Amniotic epithelial cell (primary cell): Measurements from ENCODE around the genes GIGYF2 and SNORC.

GRCh38 chr2:231348692-231349286, 46.7 kb upstream of the B3GNT7 start:
- RRBS = no CpG with 5 or more reads among the region's 4 CpGs

- RRBS = no CpG with 5 or more reads among the region's 15 CpGs
Observed at GRCh38 chr2:231379516-231380110, 15.9 kb upstream of the B3GNT7 start.

DNA sequence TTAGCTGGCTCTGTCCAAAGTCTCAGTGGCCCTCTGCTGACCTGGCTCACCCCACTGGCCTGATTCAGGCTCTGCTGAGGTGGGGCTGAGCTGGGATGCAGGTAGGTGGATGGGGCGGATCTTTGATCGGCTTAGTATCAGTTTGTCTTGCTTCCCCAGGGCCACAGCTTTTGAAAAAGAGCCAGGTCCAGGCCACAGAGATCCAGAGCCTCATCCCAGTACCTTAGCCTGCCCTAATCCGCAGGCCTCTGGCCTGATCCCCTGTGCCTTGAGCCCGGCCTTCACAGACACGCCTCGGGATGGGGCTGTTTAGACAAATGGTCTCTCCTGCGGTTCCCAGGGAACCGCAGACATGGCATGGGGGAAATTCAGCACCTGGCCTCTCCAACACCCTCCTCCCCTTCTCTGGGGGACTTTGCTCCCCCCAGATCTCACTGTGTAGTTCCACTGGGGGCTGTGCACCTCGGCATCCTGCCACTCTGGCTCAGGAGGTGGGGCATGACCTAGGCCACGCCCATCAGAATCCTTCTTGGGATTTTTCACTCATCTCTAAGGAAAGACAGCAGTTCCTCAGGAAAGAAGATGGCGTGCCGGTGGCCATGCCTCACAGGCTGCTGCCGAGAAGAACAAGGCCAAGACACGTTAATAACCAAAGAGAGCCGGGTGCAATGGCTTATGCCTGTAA, 3.4 kb downstream of the NMUR1 start:
- RRBS = 55% methylated on average over 4 of the region's 15 CpGs

GRCh38 chr2:231620686-231622028, 28.5 kb downstream of the TEX44 start:
- RRBS = no CpG with 5 or more reads among the region's 36 CpGs

DNA sequence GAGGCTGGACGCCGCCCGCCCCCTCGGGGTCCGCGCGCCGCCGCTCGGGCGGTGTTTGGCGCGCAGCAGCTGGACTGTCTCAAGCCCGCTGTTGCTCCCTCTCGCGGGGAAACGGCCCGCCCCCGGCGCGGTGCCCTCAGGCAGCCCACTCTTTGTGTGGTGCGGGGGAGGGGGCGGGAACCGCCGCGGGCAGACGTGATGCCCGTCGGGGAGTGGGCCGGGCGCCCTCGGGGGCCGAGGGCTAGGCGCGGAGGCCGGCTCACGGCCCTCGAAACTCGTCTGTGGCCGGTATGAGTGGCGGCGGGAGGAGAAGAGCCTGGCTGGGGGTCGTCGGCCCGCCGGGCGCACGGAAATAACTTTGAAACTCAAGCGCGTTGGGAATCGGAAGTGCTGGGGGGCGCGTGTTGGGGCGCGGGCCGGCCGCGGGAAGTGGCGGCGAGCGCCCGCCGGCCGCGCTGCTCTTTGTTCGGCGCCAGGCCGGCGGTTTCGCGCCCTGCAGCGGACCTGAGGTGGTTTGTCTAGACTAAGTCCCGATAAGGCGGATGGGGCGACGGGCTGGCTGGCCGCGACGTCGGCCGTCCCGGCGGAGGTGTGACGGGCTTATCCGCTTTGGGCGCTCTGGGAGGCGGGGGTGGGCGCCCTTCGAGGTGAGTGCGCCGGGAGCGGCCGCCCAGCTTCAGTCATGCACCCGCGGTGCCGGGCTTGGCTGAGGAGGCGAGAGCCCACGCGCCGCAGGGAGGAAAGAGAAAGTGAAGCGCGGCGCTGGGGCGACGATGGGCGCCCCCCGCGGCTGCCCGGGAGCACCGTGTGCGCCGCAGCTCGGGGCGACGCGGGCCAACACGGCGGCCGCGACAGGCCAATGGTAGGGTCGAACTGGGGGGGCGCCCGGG, 674 bp downstream of the PTMA start:
- RRBS = 3% methylated on average over 56 of the region's 123 CpGs

DNA sequence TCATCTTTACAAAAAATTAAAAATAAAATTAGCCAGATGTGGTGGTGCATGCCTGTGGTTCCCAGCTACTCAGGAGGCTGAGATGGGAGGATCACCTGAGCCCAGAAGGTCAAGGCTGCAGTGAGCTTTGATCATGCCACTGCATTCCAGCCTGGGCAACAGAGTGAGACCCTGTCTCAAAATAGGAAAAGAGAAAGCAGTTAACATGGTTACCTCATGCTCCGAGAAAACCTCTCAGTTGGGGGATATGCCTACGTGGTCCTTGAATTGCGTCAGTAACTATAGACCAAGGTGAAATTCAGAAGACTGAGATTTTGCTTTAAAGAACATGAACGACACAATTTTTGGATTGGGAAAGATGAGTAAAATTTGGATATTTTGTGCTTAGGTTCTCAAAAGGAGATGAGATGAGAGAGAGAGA, 188.4 kb upstream of the ALPP start:
- RRBS = no CpG with 5 or more reads among the region's 4 CpGs

DNA sequence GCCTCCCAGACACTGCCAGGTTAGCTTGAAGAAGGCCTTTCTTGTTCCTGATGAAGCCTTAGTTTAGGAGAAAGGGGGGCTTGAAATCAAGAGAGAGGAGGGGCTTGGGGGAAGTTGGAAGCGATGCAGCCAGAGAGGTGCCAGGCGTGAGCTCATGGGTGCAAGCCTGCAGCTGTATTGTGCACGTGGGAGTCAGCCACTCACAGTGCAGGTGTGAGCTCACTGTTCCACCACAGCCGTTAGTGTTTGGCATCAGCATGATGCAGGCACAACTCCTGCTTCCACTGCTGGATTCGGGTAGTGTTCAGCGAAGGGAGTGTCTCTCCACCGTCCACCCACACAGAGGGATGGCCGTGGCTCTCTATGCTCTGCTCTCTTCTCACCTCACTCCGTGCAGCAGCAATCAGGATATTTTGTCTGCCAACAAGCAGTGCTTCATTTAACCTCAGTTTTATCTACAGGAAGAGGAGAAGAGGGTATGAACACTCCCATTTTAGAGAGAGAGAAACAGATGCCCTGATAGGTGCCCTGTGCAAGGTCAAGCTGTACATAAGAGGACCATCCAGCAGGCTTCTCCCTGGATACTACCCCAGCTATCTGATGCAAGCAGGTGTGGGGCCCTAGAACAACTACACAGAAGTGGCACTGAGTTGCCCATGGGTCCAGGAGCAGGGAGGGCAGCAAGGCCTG, 68.3 kb upstream of the ALPP start:
- RRBS = no CpG with 5 or more reads among the region's 9 CpGs

DNA sequence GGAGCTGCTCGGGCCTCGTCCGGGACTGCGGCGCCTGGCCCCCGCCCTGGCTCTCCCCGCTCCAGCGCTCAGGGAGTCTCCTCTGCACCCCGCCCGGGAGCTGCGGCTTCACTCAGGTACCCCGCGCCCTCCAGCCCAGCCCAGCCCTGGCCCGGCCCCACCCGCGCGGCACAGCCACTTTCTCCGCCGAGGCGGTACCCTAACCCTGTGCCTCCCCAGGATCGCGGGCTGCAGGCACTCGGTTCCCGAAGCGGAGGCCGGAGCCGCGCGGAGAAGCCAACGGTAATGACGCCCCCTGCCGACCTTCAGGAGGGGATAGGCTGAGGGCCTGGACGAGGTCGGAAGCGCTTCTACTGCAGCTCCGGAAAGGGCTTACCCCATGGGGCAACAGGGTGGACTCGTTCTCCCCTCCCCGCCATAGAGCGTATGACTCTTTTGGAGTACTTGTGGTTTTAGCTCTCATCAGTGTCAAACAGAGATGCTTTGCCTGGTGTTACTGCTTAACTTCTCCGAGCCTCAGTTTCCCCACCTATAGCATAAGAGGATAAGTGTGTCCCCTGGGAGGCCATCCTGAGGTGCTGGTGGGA, 1.8 kb upstream of the CHRND start:
- RRBS = 3% methylated on average over 13 of the region's 40 CpGs

DNA sequence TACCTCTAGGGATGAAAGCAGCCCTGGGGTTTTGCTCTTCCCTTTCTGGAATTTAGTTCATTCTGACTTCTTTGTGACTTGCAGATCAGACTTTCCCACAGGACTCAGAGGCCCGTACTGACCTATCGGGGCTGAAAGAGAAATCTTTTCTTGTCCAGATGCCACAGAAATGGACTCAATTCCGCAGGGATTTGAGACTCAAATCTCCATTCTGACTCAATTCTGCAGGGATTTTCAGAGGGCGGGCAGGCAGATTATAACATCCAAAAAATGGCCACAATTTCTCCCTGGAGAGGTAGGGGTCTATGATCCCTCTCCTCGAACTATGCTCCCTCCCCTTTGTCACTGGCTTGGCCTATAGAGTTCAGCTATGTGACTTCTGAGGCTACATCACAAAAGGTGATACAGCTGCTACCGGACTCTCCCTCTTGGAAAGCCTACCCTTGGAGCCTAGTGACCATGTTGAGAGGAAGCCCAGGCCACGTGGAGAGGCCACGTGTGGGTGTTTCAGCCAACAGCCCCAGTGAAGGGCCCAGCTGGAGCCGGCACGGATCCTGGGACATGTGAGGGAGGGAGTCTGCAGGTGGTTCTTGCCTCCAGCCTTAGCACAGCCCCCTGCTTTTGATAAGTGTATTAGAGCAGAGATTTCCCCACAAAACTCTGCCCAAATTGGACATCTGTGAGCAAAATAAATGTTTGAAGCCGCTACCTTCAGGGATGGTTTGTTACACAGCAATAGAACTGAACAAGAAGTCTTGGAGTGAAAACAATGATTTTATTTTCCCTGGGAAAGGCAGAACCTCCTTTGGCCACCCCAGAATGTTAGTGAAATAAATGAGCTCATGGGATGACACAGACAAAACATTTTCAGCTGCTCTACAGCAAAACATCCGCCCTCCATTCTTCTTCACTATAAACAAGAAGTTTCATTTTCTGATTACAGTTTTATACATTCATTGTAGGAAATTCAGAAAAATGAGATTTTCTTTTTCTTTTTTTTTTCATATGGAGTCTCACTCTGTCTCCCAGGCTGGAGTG, 4.6 kb upstream of the EFHD1 start:
- RRBS = no CpG with 5 or more reads among the region's 12 CpGs

GRCh38 chr2:232632290-232632675, 1.1 kb upstream of the EFHD1 start:
- RRBS = no CpG with 5 or more reads among the region's 11 CpGs

DNA sequence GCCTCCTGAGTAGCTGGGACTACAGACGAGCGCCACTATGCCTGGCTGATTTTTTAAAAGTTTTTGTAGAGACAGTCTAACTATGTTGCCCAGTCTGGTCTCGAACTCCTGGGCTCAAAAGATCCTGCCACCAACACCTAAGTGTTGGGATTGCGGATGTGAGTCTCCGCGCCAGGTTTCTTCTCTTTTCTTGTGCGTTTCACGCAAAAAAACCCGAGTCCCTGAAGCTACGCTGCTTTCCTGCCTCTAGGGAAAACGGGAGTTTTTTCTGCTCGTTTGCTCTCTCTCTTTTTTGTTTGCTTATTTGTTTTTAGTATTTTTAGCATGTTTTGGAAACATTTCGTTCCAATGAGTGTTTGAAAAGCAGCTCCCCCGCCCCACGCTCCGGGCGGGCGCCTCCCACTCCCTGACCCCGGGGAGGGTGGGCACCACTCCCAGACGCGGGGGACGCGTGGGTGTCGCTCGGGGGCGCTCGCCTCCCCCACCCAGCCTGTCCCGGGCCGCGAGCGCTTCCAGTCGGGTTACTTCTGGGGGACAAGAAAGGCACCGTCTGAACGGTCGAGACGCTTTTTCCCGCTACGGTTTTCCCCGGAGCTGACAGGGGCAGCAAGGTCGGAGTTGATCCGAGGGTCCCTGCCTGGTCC, 538 bp upstream of the EFHD1 start:
- RRBS = 2% methylated on average over 19 of the region's 41 CpGs

DNA sequence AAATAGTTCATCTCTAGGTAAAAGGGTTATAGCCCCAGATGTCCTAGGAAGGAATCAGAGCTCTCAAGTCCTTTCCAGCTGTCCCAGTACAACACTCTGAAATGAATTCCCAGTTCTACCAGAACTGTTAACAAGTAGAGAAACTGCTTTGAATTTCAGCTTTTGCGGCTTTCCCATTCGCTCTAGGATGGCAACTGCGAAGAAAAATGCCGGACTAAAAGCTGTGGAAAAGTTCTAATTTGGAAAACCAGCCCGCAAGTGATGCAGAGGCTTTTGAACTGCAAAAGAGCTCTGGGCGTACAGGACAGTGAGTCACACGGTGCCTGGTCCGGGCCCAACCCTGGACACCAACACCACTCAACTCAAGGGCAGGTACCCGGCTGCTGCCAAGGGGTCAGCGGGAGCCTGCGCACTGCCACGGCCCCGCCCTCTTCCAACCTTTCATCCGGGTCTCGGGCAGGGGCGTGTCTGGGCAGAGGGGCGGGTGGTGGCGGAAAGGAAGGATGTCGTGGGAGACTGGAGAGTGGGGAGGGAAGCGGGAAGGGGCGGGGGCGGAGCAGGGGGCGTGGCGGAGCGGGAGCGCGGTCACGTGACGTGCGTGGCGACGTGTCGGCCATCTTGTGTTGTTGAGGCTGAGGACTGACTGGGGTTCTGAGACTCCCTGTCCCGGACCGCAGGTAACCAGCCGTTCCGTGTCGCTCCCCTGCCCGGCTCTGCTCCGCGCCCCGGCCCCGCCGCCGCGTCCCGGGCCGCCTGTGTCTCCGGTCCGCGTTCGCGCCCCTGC, at the start of gene GIGYF2:
TSS of gene GIGYF2 (plus strand) at position 616 of the 784 bp plus-strand sequence.
- RRBS = 2% methylated on average over 16 of the region's 53 CpGs

GRCh38 chr2:232815412-232815948, 39.1 kb upstream of the KCNJ13 start:
- RRBS = no CpG with 5 or more reads among the region's 3 CpGs

DNA sequence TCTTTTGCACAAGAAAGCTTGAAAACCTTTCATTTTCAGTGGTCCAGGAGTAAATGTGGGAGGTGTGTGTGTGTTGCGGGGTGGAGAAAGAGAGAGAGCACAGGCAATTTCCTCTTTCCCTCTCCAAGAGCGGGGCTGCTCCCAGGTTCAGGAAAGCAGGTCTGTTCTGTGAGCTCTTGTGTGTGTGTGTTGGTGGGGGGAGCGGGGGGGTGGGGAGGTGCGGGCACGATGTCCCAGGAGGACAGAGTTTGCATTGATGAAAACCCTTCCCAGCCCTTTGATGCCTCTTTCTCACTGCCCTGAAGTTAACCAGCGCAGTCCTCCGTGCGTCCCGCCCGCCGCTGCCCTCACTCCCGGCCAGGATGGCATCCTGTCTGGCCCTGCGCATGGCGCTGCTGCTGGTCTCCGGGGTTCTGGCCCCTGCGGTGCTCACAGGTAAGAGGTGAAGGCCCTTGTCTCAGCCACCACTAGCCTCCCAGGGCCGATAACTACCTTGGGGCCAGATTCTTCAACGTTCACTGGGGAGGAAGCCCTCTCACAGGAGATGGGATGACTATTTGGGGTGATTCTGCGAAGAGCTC, at the start of gene SNORC:
TSS of gene SNORC (plus strand) at position 285 of the 581 bp plus-strand sequence.
- RRBS = 70% methylated on average over 4 of the region's 19 CpGs

DNA sequence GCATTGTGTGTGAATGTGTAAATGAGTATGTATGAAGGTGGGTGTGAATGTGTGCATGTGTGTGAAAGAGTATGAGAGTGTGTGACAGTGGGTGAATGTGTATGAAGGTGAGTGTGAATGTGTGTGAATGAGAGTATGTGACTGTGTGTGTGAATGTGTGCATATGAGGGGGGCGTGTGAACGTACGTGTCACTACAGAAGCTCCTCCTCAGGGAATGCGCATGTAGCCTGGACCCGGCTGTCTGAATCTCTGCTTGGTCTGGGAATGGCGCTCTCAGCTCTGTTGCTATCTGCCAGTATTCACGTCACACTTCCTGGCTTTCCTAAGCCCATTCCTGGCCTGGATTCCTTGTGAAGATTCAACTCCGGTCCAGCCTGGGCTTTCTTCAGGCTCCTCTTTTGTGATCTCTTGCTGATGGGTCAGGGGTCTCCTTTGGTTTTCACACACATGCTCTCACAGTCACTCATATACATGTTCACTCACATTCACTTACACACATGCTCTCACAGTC, 29.1 kb downstream of the SNORC start:
- RRBS = no CpG with 5 or more reads among the region's 8 CpGs

- RRBS = no CpG with 5 or more reads among the region's 7 CpGs
Observed at GRCh38 chr2:232979554-232980064, 33.4 kb downstream of the NGEF start.

- RRBS = no CpG with 5 or more reads among the region's 8 CpGs
Observed at GRCh38 chr2:233092313-233092897, 32.3 kb downstream of the INPP5D start.

- RRBS = no CpG with 5 or more reads among the region's 2 CpGs
Observed at GRCh38 chr2:233148012-233148386, 87.9 kb downstream of the INPP5D start.

GRCh38 chr2:233213525-233214062, 37.9 kb upstream of the ATG16L1 start:
- RRBS = no CpG with 5 or more reads among the region's 8 CpGs